Upper lobe of left lung (tissue), 5 donors: Measurements from ENCODE around the gene FASN.

- PRO-cap, 2 experiments, result no peak in any of the 2 experiments
- RAMPAGE, long total RNA, 4 experiments, result no peak in any of the 4 experiments
Measured at GRCh38 chr17:81869170-81870318, 1.6 kb downstream of the ARHGDIA start.

DNA sequence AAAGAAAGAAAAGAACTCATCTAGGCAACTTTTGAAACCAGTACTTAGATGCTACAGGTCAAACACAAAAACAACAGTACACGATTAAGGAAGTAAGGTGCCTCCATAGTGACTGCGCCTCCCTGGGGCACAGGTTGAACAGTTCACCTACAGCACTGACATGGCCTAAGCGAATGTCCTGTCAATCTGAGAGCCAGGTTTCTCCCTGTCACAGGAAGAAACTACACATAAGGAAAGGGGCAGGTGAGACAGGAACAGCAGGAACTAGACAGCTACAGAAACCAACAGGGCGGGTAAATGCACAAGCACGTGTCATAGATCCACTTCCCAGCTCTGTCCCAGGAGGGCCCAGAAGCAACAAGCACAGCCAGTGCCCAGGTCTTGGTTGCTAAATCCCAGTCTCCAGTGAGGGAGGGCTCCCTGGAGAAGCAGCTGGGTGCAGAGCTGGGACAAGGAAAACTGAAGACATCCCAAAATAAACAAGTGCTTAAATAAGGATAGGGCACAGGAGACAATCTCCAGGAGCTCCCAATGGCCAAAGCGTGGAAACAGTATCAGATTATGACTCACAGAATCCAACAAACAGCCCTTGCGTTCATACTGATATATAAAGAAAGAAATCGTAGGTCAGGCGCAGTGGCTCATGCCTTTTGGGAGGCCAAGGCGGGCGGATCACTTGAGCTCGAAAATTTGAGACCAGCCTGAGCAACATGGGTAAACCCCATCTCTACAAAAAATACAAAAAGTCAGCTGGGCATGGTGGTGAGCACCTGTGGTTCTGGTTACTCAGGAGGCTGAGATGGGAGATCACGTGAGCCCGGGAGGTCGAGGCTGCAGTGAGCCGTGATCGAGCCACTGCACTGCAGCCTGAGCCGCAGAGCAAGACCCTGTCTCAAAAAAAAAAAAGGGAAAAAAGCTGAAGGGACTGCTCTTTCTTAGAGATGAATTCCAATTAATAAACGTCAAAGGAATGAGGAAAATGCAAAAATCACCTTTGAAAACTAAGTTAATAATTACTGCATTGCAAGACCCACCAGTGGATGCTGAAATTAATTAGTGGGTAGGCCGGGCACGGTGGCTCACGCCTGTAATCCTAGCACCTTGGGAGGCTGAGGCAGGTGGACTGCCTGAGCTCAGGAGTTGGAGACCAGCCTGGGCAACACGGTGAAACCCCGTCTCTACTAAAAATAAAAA, 8.4 kb upstream of the ARHGDIA start:
- PRO-cap, 2 experiments, result no peak in any of the 2 experiments
- RAMPAGE, long total RNA, 4 experiments, result no peak in any of the 4 experiments

- PRO-cap, 2 experiments, result no peak in any of the 2 experiments
- RAMPAGE, long total RNA, 4 experiments, result no peak in any of the 4 experiments
Measured at GRCh38 chr17:81939649-81940458, 2.8 kb upstream of the PYCR1 start.

- PRO-cap, 2 experiments, result no peak in any of the 2 experiments
- RAMPAGE, long total RNA, 4 experiments, result no peak in any of the 4 experiments
Measured at GRCh38 chr17:81996191-81997006, 19.0 kb downstream of the ASPSCR1 start.

GRCh38 chr17:82021421-82022321, 1.0 kb downstream of the CENPX start:
- PRO-cap, 2 experiments, result no peak in any of the 2 experiments
- RAMPAGE, long total RNA, 4 experiments, result no peak in any of the 4 experiments

GRCh38 chr17:82026047-82026464, 3.0 kb downstream of the LRRC45 start:
- PRO-cap, 2 experiments, result no peak in any of the 2 experiments
- RAMPAGE, long total RNA, 4 experiments, result no peak in any of the 4 experiments

- PRO-cap, 2 experiments, result no peak in any of the 2 experiments
- RAMPAGE, long total RNA, 4 experiments, result no peak in any of the 4 experiments
Measured at GRCh38 chr17:82035809-82036073, 1.8 kb downstream of the DCXR start.

GRCh38 chr17:82043422-82044044, 6.0 kb upstream of the DCXR start:
- PRO-cap, 2 experiments, result no peak in any of the 2 experiments
- RAMPAGE, long total RNA, 4 experiments, result no peak in any of the 4 experiments

DNA sequence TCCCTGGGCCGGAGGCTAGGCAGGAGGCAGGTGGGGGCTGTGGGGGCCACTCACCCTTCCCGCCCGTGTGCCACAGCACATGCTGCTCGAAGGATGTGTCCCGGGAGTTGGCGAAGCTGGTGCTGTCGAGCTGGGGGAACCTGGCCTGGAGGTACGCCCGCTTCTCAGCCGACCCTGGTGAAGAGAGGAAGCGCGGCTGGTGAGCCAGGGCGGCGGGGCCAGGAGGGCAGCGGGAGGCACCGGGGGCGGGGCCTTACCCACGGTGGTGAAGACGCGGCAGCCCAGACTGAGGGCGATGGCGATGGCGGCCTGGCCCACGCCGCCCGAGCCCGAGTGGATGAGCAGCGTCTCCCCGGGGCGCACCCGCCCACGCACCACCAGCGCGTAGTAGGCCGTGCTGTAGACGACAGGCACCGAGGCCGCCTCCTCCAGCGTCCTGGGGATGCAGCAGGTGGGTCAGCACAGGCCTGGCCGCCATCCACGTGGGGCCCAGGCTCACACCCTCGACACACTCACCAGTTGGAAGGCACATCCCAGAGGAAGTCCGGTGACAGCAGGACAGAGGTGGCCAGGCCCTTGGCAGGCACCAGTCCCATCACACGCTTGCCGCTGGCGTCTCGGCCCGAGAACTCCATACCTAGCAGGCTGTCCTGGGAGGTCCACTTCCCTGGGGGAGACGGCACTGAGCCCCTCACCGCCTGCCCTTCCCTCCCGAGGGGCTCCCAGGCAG, 14.2 kb downstream of the FASN start:
- PRO-cap, 2 experiments, result no peak in any of the 2 experiments
- RAMPAGE, long total RNA, 4 experiments, result no peak in any of the 4 experiments

- PRO-cap, 2 experiments, result peak in 2 of 2 experiments; most common plus-strand start chr17:82098495 (in 1); most common minus-strand start chr17:82098236 (in 2)
- RAMPAGE, long total RNA, 4 experiments, result start-site peak on the minus strand in 2 of 4 experiments, at chr17:82098122-82098238 at its widest, 66 to 362 reads per replicate
Measured at GRCh38 chr17:82097979-82098630, at the start of gene FASN. Gene FASN, minus strand, starts transcription at chr17:82098236.

- PRO-cap, 2 experiments, result no peak in any of the 2 experiments
- RAMPAGE, long total RNA, 4 experiments, result no peak in any of the 4 experiments
Measured at GRCh38 chr17:82107883-82108400, 9.9 kb upstream of the FASN start.

DNA sequence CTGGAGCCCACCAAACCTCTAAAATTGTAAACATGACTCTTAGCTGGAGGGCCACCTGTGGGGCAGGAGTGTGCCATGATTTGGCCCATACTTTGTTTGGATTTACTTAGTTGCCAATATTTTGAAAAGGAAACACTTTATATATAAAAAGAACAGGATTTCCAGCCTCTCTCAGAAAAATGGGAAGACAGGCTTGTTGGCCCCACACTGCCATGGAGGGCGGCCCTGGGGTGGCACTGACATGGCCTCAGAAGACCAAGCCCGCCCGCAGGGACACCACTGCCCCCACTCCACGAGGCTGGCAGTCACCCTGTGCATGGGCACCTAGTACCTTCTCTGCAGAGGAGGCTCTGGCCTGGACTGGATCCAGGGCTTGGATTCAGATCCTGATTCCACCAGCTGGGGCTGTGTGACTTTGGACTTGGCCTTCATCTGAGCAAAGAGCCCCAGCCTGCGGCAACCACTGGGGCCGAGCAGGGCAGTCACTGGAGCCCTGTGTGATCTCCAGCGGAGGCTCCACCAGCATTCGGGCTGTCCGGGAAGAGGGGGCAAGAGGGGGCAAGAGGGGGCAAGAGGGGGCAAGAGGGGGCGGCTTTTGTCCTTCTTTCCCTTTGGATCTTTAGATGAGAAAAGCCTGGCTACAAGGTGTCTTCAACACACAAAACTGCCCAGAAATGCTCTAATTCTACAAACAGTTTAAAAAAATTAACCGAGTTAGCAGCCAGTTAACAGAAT, 16.9 kb upstream of the FASN start:
- PRO-cap, 2 experiments, result no peak in any of the 2 experiments
- RAMPAGE, long total RNA, 4 experiments, result no peak in any of the 4 experiments

- PRO-cap, 2 experiments, result no peak in any of the 2 experiments
- RAMPAGE, long total RNA, 4 experiments, result no peak in any of the 4 experiments
Measured at GRCh38 chr17:82193555-82194158, 19.0 kb downstream of the CCDC57 start.

DNA sequence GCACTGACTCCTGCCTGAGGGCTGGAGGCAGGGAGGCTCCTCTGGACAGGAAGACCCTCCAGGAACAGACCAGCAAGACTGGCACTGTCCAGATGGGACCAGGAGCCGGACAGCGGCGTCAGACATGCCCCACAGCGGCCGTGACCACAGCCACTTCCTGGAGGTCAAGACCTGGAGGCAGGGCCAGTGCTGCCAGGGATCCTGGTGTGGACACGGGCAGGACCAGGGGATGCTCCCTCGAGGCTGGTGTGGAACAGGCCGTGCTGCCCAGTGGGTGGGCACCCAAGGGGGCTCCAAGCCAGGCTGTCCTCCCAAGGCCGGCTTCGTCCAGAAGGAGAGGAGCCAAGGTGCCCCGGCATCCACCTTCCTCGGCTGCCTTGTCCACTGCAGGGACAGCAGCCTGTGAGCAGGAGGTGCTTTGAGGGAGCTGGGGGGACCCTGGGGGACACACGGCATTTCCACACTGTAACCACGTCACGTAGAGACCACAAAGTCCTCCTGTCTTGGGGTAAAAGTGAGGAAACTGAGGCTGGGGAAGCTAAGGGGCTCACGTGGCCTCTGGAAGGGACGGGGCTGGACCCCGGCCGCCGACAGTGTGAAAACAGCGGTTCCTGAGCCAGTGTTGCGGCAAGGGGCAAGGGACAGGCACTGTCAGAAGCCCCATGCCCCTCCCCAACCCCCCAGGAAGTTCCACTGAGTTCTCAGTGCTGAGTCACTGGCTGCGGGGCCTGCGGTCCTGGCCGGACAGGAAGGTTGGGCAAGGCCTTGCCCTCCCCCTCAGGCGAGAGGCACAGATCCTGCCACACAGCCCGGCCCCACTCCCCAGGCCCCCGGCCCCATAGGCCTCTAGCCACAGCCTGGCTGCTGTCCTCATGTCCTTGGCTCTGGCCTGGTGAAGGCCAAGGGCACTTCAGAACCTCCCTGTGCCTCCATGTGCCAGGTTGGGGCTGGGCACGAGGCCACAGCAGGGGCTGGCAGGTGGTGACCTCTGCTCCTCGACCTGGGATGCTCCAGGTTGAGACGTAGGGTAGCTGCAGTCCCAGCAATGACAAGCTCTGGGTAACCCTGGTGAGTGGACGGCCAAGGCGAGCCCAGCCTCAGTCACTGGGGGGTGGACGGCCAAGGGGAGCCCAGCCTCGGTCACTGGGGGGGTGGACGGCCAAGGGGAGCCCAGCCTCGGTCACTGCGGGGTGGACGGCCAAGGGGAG, 4.9 kb upstream of the CCDC57 start:
- PRO-cap, 2 experiments, result no peak in any of the 2 experiments
- RAMPAGE, long total RNA, 4 experiments, result start-site peak on the plus strand in 1 of 4 experiments, centred at position 837 of the sequence, 6 reads per replicate

DNA sequence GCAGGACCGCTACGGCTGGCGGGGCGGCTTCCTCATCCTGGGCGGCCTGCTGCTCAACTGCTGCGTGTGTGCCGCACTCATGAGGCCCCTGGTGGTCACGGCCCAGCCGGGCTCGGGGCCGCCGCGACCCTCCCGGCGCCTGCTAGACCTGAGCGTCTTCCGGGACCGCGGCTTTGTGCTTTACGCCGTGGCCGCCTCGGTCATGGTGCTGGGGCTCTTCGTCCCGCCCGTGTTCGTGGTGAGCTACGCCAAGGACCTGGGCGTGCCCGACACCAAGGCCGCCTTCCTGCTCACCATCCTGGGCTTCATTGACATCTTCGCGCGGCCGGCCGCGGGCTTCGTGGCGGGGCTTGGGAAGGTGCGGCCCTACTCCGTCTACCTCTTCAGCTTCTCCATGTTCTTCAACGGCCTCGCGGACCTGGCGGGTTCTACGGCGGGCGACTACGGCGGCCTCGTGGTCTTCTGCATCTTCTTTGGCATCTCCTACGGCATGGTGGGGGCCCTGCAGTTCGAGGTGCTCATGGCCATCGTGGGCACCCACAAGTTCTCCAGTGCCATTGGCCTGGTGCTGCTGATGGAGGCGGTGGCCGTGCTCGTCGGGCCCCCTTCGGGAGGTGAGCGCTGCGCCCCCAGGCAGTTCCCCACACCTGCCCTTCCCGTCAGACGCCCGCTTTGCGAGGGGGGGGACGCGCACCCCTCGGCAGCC, 8.6 kb downstream of the SLC16A3 start:
- PRO-cap, 2 experiments, result no peak in any of the 2 experiments
- RAMPAGE, long total RNA, 4 experiments, result no peak in any of the 4 experiments

DNA sequence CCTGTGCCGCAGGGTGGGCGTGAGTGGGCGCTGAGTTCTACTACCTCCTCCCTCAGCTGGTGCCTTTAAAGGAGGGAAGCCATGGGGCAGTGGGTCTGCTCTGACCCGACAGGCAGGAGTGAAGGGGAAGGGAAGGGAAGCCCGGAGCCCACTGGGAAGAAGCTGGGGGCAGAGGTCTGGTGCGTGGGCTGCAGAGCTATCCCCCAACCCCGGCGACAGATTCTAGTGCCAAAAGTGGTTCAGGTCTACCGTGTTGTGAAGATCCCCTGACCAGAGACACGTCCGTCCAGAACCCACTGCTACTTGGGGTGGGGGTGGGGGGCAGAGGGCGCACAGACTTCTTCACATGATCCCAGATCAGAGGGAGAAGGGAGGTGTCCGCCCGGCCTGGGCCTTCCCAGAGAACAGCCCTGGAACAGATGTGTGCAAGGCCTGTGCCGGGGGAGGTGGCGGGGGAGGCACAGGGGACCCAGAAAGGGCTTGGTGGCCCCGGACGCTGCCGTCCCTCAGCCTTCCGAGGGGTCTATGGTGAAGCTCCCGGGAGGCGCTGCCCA, 12.0 kb downstream of the SLC16A3 start:
- PRO-cap, 2 experiments, result peak in 1 of 2 experiments; most common plus-strand start position 442 of the sequence (in 1)
- RAMPAGE, long total RNA, 4 experiments, result no peak in any of the 4 experiments

DNA sequence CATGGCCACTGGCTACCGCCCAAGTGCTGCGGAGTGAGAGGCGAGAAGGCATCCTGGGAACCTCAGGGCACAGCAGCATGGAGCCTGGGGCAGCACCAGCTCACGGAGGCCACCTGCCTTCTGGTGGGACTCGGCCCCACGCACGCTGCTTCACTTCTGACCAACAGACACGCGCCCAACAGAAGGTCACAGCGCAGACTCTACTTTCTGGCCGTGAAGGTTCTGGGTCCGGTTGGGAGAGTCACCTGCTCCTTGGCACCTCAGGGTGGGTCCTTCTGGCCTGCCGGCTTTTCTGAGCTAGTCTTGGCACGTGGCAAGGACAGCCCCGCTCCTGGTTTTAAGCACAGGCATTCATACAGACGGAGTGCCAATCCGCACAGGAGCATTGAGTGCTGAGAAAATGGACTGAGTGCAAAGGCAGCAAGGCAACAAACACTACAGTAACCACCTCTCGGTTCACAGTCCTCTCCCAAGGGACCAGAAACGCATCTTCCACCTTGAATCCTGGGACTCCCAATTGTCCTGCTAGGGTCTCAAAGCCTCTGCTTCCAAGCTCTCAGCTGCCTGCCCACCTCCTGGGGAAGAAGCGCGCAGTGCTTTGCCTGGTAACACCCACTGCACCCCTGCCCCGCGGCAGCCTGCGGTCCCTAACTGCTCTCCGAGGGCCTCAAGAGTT, 14.7 kb downstream of the SLC16A3 start:
- PRO-cap, 2 experiments, result no peak in any of the 2 experiments
- RAMPAGE, long total RNA, 4 experiments, result start-site peak on the plus strand in 1 of 4 experiments, centred at position 642 of the sequence, 8 reads per replicate

DNA sequence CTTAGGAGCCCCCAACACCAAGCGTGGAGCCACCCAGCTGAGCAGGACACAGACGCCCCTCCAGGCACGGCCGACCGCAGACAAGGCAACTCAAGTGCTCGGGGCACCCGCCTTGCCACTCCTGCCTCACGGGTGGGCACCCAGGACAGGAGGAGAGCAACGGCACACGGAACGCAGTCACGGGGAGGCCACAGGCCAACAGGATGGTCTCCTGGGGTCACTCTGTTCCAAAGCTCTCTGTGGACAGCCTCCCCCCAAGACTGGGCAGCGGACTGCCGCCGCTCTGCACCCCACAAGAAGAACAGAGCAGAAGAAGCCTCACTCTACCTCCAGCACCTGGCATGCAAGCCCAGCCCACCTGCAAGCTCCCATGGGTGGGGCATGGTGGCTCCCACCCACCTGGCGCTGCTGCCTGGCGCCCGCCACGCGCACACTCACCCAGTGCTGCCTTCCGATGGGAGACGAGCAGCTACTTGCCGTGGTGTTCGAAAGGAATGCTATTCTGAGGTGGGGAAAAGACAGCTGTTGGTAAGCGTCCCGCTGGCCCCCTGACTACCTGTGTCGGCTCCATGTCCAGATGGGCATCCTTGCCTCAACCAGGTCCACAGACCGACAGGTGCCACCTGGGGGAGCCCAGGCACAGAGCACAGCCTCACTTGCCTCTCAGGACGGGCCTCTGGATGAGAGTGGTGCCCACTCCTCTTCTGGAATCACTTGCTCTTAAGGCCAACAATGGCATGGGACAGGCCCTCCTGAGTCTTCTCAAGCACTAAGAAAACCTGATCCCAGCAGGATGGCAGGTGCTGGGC, 16.9 kb downstream of the SLC16A3 start:
- PRO-cap, 2 experiments, result no peak in any of the 2 experiments
- RAMPAGE, long total RNA, 4 experiments, result no peak in any of the 4 experiments

GRCh38 chr17:82248141-82249207, 19.6 kb downstream of the SLC16A3 start:
- PRO-cap, 2 experiments, result no peak in any of the 2 experiments
- RAMPAGE, long total RNA, 4 experiments, result no peak in any of the 4 experiments

DNA sequence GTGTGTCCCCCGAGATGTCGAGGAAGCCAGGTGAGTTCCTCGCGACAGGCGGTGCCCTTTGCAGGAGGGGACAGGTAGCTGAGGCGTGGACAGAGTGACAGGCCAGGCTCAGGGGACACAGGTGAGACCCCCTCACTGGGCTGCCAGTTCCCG, 270 bp upstream of the CSNK1D start:
- PRO-cap, 2 experiments, result no peak in any of the 2 experiments
- RAMPAGE, long total RNA, 4 experiments, result no peak in any of the 4 experiments